Epithelial cell of alveolus of lung (primary cell): Measurements from ENCODE around the genes SIGLECL1, ETFB and C19orf84.

- RAMPAGE, long total RNA, result no peak
- RRBS, result 18% methylated on average over 2 of the region's 23 CpGs
These were observed 4.0 kb downstream of the ACP4 start for GRCh38 chr19:50793846-50794921.

DNA sequence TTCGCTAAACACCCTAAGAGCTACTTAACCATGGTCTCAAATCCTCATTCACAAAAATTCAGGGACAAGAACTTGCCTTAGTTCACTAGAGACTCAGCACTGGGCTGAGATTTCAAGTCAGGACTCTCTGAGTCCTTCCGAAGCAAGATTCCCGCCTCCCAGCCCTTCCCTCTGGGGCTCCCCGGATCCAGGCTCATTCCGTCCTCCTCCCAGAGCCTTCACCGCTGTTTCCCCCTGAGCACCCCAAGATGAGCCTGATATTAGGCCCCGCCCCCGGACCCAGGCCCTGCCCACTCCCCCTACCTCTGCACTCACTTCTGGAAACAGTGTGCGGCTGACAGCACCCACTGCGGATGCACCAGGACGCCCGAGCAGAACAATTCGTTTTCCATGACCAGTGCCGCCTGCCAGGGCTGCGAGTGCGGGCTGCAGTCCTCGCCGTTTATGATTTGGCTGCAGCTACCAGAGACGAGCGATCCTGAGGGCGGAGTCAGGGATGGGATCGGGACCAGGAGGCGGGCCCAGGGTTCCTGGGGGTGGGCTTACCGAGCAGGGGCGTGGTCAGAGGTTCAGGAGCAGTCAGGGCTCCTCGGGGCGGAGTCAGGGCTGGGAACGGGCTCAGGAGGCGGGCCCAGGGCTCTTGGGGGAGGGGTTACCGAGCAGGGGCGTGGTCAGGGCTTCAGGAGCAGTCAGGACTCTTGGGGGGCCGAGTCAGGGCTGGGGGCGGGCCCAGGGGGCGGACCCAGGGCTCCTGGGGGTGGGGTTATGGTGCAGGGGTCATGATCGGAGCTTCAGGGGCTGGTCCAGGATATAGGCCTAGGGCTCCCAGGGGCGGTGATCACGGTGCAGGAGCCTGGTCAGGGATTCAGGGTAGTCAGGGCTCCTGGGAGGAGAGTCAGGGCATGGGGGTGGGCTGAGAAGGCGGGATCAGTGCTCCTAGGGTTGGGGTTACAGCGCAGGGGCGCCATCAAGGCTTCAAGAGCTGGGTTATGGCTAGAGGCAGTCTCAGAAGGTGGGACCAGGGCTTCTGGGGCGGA is 1.9 kb downstream of the KLK4 start:
- RAMPAGE, long total RNA, result no peak
- RRBS, result 9% methylated on average over 4 of the region's 41 CpGs

DNA sequence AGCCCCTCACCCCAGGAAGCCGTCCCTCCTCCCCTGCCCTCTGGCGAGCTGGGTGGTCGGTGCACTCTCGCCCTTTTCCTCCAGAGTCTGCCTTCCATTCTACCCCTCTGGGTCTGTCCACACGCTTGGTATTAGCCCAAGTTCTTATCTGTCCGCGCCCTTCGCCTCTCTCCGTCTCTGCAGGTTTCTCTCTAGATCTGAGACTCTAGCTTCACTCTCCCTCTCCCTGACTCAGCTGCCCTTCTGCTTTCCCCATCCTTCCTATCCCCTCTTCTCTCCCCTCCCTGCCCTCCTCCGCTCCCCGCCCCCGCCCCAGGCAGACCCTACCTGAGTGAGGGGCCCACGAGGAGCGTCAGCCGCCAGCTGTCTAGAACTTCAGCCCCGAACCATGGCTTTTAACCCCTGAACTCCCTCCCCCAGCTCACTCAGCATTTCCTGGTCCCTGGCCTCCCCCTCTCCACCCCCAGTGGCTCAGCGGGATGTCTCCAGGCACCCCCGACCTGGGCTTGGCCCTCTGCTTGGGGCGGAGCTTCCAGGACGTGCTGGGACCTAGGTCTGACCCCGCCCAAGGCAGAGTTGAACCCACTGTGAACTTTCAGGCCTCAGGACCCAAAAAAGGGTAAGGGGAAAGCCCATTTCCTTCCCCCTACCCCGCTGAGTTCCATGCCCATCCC is 556 bp upstream of the KLK13 start:
- RAMPAGE, long total RNA, result no peak
- RRBS, result no CpG with 5 or more reads among the region's 22 CpGs

GRCh38 chr19:51127552-51128299 is 3.0 kb downstream of the SIGLEC9 start:
- RAMPAGE, long total RNA, result no peak
- RRBS, result no CpG with 5 or more reads among the region's 5 CpGs

DNA sequence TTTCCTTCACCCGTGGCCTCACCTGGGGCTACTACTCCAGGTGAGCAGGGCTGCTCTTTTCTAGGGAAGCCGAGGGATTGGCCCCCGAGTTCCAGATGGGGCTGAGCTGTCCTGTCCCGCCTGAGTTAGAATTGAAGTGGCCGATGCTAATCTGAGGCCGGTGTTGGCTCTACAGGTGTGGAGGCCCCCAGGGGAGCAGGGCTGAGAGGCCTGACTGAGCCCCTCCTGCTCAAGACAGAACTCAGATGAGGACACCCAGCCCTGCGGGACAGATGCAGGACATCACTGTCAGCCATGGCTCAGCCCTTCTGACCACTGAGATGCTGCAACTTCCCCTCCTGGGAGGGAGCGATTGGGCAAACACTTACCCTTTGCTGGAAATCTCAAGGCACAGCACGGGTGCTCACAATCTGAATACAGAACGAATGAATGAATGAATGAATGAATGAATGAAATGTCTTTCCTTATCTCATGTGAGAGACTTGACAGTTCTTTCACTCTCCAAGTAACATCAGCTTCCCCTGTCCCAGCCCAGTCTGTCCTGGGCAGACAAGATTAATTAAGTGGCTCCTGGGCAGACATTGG is 3.6 kb upstream of the SIGLEC7 start:
- RAMPAGE, long total RNA, result no peak
- RRBS, result no CpG with 5 or more reads among the region's 10 CpGs

DNA sequence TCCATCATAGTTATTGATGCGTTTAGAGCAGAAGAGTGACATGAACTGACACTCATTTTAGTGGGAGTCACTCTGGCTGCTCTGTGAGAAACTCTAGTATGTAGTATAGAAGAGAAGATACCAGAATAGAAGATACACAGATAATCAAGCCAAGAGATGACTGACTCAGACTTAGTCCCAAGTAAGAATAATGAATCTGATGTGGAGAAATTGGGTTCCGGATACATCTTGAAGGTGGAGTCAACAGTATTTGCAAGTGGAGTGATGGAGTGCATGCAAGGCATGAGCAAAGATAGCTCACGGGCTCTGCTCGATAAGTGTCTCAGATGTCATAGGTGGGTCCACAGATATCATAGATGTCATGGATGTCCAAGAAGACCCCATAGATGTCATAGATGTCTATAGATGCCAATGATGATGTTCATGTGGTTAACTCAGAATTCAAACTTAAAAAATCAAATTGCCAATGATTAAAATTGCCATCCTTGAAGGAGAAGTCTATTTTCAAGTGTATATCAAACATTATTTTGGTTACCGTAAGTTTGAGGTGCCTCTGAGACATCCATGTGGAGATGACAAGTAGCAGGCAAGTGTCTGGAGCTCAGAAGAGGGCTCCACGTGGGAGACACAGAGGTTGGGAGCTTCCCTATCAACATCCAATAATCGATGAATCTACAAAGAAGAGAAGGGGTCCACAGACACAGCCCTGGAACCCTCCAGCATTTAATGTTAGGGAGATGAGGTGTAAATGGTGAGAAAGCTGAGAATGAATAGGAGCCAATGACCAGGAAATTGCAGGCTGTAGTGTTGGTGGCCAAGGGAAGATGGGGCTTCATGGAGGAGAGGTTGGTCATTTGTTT is 12.9 kb upstream of the SIGLECL1 start:
- RAMPAGE, long total RNA, result no peak
- RRBS, result no CpG with 5 or more reads among the region's 7 CpGs

DNA sequence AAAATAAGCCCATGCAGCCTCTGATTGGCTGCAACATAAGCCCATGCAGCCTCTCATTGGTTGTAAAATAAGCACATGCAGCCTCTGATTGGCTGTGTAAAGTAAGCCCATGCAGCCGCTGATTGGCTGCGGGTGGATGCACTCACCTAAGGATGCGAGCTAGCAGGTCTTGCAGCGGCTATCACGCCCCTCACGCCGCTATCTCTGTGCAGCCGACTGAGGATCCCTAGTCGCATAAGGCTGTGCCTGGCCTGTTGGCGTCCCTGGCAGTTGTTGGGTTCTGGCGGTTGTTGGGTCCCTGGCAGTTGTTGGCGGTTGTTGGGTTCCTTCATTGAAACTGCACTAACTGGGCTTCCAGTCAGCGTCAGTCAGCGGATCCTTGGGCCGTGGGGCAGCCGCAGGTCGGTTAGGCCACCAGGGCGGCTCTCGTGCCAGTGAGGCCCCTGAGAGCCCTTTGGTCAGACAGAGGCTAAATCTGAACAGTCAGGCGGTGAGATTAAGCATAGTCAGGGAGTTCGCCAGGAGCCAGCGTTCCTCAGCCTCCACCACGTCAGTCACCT is at the start of gene SIGLECL1:
Gene SIGLECL1 (plus strand): TSS at position 139 of the 560 bp plus-strand sequence.
- RAMPAGE, long total RNA, result no peak
- RRBS, result no CpG with 5 or more reads among the region's 23 CpGs

DNA sequence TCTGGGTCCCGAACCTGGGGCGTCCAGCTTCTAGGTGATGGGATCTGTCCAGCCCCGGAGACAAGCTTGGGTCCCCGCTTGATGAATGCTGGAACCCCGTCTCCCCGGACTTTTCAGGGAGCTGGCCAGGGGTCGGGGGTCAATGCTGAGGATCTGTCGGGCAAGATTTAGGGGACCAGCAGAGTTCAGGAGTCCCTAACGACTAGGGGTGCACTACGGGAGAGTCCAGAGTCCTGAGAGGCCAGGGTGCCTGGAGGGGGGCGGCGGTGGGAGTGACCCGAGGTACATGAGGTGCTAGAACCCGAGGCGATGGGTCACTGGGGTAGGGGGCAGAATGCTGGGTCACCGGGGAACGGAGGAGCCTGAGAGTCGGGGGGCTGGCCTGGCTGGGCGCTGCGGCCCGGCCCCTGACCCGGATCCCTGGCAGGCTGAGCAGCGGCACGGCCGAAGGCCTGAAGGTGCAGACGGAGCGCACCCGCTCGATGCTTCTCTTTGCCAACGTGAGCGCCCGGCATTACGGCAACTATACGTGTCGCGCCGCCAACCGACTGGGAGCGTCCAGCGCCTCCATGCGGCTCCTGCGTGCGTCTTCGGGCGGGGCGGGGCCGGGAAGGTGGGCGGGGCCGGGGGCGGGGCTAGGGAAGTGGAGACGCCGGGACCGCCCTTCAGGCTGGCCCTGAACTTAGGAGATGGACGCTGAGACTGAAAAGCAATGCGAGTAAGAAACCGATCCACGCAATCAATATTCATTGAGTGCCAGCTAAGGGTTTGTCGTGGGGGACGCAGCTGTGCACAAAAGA is 14.4 kb downstream of the VSIG10L start:
- RAMPAGE, long total RNA, result no peak
- RRBS, result 5% methylated on average over 21 of the region's 59 CpGs

GRCh38 chr19:51354692-51355361 is 11.4 kb downstream of the ETFB start:
- RAMPAGE, long total RNA, result no peak
- RRBS, result no CpG with 5 or more reads among the region's 9 CpGs

- RAMPAGE, long total RNA, result start-site peak on the minus strand at chr19:51366337-51366391, 1,306 and 1,186 reads in 2 replicates
- RRBS, result no CpG with 5 or more reads among the region's 72 CpGs
These were observed at the start of gene ETFB for GRCh38 chr19:51366217-51367287. Gene ETFB, minus strand, starts transcription at chr19:51366388.

DNA sequence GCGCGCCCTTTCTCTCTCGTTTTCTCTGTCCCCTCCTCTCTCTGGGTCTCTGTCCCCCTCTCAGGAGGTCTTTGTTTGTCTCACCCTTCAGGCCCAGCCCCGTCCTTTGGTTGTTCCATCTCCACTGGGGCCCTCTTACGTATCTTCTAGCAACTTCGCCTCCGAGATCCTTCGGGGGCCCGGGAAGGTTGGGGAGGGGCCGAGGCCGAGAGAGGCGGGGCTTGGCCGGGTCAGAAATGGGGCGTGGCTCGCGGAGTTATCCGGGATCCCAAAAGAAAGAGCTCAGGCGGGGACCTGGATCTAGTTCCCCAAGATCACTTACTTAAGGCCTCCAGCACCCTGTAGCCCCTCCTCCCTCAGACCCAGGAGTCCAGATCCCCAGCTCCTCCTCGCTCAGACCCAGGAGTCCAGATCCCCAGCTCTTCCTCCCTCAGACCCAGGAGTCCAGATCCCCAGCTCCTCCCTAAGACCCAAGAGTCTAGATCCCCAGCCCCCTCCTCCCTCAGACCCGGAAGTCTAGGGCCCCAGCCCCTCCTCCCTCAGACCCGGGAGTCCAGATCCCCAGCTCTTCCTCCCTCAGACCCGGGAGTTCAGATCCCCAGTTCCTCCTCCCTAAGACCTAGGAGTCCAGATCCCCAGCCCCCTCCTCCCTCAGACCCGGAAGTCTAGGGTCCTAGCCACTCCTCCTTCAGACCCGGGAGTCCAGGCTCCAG is at the start of gene C19orf84:
Gene C19orf84 (minus strand): TSS at position 198 of the 713 bp plus-strand sequence.
- RAMPAGE, long total RNA, result no peak
- RRBS, result 5% methylated on average over 5 of the region's 24 CpGs

- RAMPAGE, long total RNA, result no peak
- RRBS, result 5% methylated on average over 9 of the region's 71 CpGs
These were observed 23.1 kb downstream of the ZNF175 start for GRCh38 chr19:51593833-51595017.

DNA sequence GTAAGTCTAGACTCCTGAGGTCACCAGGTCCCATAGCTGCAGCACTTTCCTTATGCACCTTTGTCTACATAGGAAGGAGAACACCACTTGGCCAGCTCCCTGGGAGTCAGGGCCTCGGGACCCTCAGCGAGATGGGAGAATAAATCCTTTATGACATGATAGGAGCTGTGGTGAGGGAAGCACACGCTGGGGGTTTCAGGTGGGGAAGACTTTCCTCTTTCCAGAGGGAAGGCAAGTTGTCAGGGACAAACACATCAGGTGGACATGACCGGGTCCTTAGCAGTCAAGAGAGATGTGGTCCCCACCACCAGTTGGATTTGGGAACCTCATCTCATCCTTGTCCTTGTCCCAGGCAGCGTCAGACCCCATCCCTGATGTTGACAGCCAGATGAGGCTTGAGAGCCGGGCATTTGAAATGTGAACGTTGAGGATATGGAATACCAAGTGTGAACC is 426 bp upstream of the SIGLEC14 start:
- RAMPAGE, long total RNA, result no peak
- RRBS, result 86% methylated on average over 2 of the region's 7 CpGs

- RAMPAGE, long total RNA, result no peak
- RRBS, result 3% methylated on average over 2 of the region's 12 CpGs
These were observed 2.9 kb upstream of the SPACA6 start for GRCh38 chr19:51690181-51690708.

DNA sequence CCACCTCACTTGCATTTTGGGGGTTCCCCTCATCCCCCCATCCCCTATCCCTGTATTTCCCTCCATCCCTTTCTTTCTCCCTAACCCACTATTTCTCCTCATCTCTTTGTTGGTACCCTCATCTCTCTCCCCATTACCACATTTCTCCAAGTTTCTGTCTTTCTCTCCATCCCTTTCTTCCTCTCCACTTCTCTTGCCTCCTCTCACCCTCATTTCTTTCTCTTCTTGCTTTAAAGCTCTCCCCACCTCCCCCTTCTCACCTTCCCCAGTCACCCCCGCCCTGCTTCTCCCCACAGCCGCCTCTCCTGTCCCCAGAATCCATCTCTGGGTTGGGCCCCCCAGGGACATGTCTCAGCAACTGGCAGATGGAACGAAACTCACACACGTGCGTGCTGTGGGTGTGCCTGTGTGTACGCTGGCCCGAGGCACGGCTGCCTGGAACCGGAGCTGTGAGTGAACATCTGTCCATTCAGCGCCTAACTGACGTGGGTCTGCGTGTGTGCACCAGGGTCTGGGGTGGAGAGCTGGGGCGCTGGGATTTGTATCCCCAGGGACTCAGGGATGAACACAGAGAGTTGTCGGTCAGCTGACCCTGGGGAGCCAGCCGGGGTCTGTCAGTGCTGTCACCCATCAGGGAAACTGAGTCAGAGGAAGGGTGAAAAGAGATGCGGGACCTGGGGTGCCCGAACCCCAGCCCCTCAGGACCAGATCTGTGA is 668 bp upstream of the HAS1 start:
- RAMPAGE, long total RNA, result no peak
- RRBS, result no CpG with 5 or more reads among the region's 17 CpGs

DNA sequence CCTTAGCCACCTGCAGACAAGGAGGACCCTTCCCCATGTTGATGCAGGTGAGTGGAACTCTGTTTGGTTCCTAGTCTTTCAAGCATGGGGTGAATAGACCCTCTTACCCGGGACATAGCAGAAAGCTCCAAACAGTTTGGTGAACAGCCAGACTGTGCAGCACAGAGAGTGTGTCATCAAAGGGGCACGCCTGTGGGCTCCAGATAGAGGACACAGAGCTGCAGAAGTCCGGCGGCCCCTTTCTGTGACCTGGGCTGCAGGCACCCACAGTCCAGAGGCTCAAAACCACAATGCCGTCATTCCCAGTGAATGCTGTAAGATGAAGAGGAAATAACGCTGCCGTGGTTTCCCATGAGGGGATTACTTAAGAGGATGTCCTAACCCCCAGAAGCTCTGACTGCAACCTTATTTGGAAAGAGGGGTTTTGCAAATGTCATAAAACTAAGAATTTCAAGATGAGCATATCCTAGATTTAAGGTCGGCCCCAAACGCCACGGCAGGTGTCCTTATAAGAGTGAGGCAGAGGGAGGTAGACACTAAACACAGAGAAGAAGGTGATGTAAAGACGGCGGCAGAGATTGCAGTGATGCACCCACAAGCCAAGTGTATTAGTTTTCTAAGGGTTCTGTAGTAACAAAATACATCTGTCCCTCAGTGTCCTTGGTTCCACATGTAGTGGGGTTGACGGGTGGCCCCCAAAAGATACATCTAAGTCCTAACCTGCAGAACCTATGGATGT is 12.3 kb upstream of the HAS1 start:
- RAMPAGE, long total RNA, result no peak
- RRBS, result no CpG with 5 or more reads among the region's 13 CpGs

- RAMPAGE, long total RNA, result no peak
- RRBS, result no CpG with 5 or more reads among the region's 9 CpGs
These were observed 2.4 kb upstream of the FPR1 start for GRCh38 chr19:51753849-51754625.

DNA sequence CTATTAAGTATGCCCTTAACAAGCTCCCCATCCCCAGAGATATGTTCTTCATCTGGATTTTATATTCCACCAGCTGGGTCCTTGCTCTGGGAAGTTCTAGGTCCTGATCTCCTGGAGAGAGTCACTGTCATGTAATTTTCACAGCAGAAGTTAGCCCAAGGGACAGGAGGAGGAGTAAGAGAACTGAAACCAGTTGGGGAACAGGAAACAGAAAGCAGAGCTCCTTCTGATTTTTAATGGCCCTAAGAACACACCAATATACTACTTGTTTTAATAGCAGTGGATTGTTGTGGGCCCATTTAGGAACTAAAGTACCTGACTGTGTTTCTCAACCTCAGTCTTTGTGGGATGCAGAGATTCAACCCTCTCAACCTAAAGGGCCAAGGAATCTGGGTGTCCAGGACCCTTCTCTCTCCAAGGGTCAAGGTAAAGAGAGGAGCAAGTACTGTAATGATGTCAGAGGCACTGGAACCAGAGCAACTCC is 8.2 kb upstream of the FPR3 start:
- RAMPAGE, long total RNA, result no peak

- RAMPAGE, long total RNA, result no peak
- RRBS, result no CpG with 5 or more reads among the region's 20 CpGs
These were observed 4.3 kb downstream of the FPR3 start for GRCh38 chr19:51798978-51799851.

DNA sequence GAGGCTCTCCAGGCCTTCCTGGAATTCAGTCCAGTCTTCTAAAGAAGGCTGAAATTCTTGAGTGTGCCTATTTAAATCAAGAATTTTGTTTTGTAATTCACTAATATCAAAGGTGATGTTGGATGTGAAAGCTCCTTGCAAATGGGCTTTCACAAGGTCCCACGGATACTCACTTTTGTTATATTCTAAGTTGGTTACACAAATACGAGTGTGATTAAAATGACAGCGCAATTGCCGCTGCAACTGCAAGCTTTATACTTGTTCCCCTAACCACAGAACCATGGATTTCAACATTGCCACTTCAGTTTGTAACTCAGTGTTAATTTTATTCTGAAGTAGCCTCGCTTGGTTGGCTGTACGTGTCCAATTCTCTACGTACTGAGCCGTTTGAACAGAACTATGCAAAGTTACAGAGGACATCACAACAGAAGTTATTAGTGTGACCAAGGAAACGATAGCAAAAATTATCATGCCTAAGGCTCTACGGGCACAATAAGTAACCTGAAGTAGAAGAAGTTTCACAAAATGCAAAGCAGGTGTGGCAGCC is 10.5 kb downstream of the FPR3 start:
- RAMPAGE, long total RNA, result no peak
- RRBS, result no CpG with 5 or more reads among the region's 10 CpGs